Progenitor cell of endocrine pancreas (in vitro differentiated cells): ENCODE measurements around the gene ETAA1.

DNA sequence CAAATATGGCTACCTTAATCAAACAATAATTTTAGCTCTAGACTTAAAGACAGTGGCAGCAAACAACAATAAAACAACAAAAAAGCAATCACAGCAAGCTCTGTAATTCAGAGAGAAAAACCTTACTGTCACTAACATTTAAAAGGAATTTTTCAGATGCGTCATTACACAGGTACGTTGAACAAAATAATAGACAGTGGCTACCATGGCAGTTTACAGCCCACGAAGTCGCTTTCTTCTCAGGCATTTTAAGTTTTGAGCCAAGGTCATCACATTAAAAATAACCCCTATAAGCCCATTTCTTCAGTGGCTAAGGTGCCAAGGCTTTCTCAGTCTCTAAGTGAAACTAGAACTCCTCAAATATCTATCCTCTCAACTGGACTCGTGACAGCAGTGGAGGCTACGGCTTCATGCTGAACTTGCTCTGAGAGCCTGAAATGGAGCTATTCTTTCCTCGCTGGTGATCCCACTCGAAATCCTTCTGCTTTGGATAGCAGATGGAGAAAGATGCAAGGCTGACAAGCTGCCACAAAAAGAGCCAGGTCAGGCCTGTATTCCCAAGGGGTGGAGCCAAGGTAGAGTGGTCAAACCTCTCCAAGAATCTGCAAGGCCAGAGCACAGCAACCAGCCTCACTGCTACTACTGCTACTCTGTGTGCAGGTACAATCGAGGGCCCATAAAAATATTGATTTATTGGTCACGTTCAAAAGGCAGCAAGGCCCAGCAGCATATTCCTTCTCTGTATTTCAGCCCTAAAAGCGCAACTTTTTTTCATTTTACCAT lies 2.8 kb downstream of the SPRED2 start:
- PRO-cap = no peak

DNA sequence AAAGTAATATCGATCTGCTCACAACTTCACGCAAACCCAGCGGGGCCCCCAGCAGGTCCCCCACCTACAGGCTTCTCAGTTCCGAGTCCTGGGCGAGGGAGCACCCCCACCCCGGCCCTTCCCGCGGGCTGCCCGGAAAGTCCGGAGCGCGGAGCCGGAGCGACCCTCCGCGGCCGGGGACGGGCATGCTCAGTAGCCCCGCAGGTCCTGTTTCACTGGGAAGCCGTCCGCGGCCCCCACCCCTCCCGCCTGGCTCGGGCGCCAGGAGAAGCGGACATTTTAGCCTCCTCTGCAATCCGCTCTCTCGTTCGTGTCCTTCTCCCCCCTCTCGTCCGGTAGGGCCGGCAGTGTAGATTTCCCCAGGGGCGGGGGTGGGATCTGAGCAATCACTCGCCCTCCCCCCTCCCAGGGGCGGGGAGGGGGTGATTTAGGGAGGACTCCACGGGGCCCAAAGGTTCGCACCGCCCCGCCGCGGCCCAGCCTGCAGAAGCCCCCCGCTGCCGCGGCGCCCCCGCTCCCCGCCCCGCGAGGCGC lies 3.4 kb upstream of the SPRED2 start:
- PRO-cap = bidirectional peak, plus-strand start at position 282 of the sequence, minus-strand start outside the sequence

DNA sequence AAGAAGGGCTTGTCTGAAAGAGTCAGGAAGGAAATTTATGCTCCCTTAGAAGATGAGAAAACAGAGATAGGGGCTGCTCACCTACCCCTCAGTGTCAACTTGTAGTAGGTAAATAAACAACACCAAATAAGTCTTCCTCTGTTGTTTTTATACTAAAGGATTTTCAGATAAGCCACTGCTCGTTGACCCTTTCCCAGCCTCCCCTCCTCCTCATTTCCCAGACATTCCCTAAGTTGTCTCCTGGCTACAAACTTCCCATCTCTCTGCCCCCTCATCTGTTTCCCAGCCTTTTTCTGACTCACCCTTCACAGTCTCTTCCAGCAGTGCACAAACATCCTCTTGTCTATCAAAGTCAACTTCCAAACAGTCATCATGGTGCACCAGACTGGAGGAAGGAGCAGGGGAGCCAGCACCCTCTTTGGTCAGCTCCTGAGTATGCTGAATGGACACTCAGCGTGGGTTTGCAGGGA lies 26.5 kb upstream of the SPRED2 start:
- PRO-cap = no peak

GRCh38 chr2:65608448-65608798 lies 176.0 kb upstream of the SPRED2 start:
- PRO-cap = no peak

- PRO-cap = no peak
These were observed 198.2 kb upstream of the SPRED2 start for GRCh38 chr2:65630671-65630922.

GRCh38 chr2:65825869-65826278 lies 393.5 kb upstream of the SPRED2 start:
- PRO-cap = no peak

DNA sequence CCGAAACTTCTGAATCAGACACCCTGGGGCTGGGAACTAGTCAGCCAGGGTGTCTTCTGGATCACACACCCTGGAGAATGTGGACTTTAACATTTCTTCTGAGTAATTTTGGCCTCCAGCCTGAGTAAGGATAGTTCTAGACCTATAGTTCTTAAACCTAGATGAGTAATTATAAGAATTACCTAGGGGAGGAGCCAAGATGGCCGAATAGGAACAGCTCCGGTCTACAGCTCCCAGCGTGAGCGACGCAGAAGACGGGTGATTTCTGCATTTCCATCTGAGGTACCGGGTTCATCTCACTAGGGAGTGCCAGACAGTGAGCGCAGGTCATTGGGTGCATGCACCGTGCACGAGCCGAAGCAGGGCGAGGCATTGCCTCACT lies 44.0 kb upstream of the MEIS1 start:
- PRO-cap = no peak

DNA sequence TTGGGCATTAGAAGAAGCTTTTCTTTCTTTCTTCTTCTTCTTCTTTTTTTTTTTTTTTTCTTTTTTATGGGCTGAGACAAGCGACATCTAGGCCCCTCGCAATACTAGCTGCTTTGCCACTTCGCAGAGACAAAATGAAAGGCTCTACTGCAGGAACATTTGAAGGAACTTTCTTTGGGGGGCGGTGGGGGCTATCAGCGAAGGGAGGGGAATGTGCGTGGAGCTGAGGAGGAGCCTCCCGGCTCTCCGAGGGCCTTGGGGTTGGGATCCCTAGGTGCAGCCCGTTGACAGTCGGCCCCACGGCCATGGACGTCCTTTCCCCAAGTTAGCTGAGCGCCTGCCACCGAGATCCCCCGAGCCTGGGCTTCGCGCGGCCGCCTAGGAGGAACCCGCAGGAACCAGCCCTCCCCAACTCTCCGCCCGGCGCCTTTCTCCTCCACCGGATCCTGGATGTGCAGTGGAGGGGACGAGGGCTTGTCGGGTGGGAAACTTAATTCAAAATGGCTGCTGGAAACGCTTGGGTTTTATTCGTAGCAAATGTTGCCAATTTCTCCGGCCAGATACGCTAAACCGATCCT lies 4.2 kb downstream of the MEIS1 start:
- PRO-cap = no peak

DNA sequence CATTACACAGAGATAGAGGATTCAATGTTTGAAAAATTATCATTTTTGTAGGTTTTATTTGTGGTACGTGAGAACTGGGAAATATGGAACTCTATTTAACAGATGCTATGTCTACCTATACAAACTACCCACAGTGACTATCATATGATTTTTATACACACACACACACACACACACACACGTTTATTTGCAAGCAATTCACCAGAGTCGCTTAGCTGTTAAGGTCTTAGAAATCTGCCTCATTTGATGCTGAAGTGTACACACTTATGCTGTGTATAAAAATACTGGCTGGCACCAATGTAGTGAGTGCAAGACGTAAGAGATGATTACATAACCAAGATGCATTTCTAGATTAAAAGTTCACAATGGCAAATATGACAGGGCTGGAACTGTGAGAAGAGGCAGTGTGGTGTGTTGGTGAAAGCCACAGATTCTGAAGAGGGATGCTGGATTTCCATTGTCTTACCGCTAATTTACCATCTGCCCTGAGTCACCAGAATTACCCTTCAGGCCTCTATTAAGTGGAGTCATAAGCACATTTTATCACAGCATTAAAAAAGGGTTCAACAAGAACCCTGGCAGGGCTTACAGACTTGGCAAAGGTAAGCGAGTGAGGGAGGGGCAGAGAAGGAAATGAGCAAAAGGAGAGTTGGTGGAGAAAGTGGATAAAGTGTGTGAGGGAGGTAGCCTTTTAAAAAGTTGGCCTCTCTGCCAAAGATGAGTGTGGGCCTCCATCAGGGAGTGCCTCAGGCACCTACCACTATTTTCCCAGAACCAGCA lies 21.3 kb downstream of the MEIS1 start:
- PRO-cap = no peak

GRCh38 chr2:66480938-66481828 lies 46.3 kb downstream of the MEIS1 start:
- PRO-cap = no peak

- PRO-cap = bidirectional peak, plus-strand start at chr2:66576430, minus-strand start at chr2:66576265
These were observed 141.5 kb downstream of the MEIS1 start for GRCh38 chr2:66576357-66576802.

- PRO-cap = bidirectional peak, plus-strand start at chr2:67397340, minus-strand start at chr2:67397195
These were observed at the start of gene ETAA1 for GRCh38 chr2:67397076-67397838. Gene ETAA1 (plus strand): TSS chr2:67397333.

- PRO-cap = unidirectional peak, minus-strand start at chr2:67397874; unidirectional peak, minus-strand start at chr2:67397980
These were observed 802 bp downstream of the ETAA1 start for GRCh38 chr2:67397839-67398431.

DNA sequence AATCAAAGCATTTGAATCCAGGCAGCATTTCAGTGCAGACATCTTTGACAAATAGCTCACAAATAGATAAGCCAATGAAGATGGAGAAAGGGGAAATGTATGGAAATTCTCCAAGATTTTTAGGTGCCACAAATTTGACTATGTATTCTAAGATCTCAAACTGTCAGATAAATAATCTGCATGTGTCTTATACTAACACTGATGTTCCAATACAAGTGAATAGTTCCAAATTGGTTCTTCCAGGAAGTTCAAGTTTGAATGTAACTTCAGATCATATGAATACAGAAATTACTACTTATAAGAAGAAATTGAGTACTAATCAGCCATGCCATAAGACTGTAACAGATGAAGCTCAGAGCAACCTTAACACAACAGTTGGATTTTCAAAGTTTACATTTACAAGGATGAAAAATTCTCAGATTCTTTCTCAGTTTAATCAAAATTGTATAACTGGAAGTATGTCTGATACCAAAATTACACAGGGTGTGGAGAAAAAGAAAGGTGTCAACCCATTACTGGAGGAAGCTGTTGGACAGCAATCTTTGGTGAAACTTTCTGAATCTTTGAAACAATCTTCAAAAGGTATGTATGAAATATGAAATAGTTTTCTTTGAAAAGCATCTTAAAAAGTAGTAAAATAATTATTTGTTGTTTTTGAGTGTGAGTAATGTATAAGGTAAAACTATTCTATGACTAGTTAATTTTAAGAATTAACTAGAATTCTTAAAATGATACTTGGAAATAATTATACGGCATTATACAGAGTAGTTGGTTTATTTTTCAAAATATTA lies 7.8 kb downstream of the ETAA1 start:
- PRO-cap = no peak

GRCh38 chr2:68389304-68389827 lies 24.3 kb downstream of the PLEK start:
- PRO-cap = no peak

DNA sequence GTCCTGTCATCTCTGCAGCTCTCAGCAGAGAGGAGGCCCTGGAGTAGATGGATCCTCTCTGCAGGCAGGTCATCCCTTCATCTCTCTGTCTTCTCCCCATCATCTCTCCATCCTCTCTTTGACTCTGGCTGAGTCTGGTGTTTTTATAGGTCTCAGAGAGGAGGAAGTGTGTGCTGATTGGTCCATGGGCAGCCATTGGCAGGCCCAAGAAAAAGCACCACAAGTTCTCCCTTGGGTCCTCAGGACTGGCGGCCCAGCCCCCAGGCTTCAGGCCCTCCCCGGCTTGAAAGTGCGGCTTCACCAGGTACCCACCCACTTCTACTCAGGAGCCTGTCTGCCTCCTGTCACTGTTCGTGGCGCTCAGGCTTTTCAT lies 34.5 kb downstream of the FBXO48 start:
- PRO-cap = no peak

GRCh38 chr2:68441638-68441993 lies 25.5 kb downstream of the FBXO48 start:
- PRO-cap = no peak

- PRO-cap = no peak
These were observed 48.6 kb upstream of the PROKR1 start for GRCh38 chr2:68594629-68595426.

- PRO-cap = no peak
These were observed 28.0 kb downstream of the ARHGAP25 start for GRCh38 chr2:68762548-68763076.

DNA sequence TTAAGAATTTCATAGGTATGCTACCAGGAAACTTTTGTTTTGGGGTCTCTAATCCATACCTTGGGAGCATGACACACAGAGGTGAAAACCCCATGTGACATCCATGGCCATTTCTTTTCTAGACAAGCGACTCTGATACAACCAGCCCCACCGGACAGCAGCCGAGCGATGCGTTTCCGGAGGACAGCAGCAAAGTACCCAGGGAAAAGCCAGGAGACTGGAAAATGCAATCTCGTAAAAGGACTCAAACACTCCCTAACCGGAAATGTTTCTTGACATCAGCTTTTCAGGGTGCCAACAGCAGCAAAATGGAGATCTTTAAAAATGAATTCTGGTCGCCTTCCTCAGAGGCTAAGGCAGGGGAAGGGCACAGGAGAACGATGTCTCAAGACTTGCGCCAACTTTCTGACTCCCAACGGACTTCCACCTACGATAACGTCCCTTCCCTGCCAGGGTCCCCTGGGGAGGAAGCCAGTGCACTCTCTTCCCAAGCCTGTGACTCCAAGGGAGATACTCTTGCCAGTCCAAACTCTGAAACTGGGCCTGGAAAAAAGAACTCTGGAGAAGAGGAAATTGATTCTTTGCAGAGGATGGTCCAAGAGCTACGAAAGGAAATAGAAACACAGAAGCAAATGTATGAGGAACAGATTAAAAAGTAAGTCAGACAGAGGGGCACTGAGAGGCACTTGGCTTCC lies 48.8 kb downstream of the BMP10 start:
- PRO-cap = no peak